Mesenchymal stem cell of Wharton's jelly (primary cell): ENCODE measurements around a stretch of chr16.

- CAGE, long polyA plus RNA = no peak
These were observed 25.2 kb downstream of the GAS8 start for GRCh38 chr16:90047504-90048218.